ENCODE results near the genes EXD2 and SMOC1.

DNA sequence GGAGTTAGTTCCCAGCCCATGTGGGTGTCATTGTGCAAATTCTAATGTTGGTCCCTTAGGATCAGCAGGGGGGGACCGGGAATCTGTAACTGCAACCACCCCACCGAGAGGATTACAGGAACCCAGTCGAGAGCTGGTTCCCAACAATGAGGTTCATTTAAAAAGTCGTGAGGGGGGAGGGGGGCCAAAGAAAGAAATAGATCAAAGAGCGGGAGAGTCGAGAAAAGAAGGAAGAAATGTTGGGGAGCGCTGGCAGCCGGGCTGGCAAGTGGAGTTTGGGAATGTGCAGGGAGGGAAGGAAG, 1.4 kb downstream of the ZFP36L1 start:
- PRO-cap: bidirectional peak, plus-strand start at position 232 of the sequence, minus-strand start at position 116 of the sequence

DNA sequence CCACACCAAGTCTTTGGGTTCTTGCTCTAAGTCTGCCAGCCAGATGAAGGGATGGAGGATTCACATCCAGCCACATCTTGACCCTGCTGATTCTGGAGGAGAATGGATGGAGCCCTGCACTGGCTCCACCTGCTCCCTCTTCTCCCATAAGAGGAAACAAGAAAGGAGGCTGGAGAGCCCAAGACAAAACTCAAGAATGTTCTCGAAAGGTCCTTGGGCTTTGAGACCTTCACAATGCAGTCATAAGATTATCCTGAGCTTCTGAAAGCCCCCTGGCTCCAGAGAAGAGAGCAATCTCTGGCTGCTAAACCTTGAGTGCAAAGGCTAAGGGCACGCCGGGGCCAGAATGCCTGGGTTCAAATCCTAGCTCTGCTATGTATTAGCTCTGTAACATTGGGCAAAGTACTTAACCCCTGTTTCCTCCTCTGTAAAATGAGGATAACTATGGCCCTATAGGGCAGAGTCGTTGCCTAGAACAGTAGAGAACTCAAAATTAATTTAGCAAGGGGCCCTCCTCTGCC, 20.9 kb upstream of the ZFP36L1 start:
- PRO-cap: no peak

DNA sequence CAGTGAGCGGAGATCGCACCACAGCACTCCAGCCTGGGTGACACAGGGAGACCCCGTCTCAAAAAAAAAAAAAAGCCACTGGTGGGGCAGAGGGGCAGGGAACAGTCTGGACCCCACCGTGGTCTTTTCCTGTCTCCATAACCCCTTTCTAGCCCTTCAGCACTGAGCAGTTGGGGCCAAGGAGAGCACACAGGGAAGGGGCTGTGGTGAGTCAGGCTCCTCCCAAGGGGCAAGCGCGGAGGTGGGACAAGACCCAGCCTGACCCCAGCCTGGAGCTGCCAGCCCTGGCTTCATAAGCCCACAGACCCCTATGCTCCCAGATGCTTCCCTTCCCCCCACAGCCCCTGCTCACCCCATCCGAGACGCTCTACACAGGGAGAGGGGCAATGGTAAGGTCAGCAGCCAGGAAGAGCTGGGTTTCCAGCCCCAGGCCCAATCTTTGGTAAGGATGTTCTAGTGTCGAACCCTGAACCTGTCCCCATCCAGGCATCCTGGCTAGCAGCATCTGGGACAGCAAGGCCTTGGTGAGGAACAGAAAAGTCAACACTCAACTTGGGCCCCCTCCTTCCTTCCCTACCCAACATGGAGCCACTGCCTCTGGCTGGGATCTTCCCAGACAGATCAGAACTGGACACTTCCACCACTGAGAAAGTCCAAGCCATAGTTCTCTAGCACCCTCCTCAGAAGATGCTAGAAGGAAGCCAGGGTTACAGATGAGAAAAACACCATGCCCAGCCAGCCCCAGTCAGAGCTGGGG, 75.4 kb downstream of the ACTN1 start:
- PRO-cap: no peak

GRCh38 chr14:68965252-68965952, 13.7 kb downstream of the ACTN1 start:
- PRO-cap: no peak

- PRO-cap: bidirectional peak, plus-strand start at chr14:68980431, minus-strand start at chr14:68980085
These were observed 1.2 kb upstream of the ACTN1 start for GRCh38 chr14:68980178-68980830.

DNA sequence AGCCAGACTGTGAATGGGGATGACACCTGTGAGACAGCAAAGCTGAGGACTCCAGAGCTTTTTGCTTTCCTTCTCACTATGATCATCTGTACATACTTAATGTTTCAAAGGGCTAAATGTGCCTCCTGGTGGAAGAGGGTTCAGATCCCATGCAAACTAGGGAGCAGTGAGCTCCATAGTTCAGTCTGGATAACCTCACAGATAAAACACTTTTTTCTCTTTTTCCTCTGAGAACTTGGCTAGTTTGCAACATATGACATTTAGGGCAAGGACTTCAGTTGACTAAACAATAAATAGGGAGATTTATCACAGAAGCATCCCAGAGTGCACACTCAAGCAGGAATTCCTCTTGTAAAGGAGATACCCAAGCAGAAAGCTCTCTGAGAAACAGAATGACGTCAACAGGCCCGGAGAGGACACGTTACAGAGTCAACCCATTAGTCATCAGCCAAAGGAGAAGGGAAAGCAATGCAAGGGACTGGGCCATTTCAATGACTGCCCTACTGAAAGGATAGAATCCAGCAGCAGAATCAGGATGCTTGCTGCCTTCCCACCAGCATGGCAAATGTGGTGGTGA, 80.7 kb upstream of the ACTN1 start:
- PRO-cap: no peak

DNA sequence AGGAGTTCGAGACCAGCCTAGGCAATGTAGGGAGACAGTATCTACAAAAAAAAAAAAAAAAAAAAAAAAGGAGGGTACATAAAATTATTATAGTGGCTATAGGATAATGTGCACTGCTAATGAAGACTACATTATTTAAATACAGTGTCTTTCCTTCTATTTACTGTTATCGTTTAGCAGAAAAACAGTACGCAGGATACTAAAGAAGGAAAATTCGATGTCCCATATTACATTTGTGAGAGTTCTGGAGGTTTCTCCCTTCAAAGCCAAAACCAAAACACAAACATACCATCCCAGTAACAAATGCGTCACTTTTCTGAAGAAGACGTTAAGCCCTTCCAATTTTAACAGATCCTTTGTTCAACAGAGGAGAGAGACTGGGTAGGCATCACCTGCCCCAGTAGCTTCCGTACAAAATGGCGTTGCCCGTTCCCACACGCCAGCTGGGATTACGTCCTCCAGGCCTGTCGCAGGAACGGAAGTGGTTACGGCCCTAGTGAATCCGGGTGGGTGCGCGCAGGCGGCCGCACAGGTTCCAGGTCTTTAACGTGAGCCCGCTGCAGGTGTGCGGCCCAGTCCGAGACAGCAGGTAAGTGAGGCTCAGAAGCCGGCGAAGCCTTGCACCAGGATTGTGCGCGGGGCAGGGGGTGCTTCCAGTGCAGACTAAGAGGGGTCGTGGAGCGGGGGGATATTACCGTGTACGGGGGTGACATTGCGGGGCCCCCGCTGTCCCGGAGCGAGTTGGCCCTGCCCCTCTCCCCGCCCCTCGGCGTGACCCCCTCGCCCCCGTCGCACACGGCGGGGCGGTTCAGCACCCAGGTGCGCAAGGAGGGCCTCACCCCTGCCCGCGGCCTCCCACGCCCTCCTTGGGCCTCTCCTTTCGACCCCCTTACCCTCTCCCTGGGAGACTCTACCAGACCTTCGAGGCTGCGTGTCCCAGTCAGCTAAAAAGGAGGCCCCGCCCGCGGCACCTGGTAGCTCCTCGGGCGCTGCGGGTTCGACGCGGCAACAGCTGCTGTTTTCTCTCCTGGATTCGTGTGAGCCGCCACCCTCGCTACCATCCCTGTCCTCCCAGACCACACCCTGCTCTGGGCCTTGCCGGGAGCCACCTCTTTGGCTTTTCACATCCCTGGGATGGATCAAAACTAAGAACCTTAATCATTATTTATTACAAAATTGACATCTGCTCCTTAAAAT, at the start of gene EXD2:
Gene EXD2 (plus strand): TSS at position 496 of the 1,197 bp plus-strand sequence.
- PRO-cap: bidirectional peak, plus-strand start at position 572 of the sequence, minus-strand start at position 417 of the sequence; bidirectional peak, plus-strand start at position 796 of the sequence, minus-strand start at position 720 of the sequence; bidirectional peak, plus-strand start at position 1,074 of the sequence, minus-strand start at position 1,013 of the sequence

DNA sequence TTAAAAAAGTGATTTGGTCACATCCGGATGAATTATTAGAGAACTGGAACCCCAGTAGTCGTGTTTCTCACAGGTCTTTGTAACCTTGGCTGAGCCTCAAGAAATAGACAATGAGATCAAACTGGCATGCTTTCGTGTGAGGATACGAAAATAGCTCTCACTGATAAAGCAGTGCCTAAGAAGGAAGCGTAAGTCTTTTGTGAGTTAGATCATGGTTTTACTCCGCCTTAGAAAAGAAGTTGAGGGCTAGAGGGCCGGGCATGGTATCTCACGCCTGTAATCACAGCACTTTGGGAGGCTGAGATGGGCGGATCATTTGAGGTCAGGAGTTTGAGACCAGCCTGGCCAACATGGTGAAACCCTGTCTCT, 33.8 kb upstream of the GALNT16 start:
- PRO-cap: no peak

- PRO-cap: no peak
These were observed 38.5 kb upstream of the PLEKHD1 start for GRCh38 chr14:69445921-69446472.

DNA sequence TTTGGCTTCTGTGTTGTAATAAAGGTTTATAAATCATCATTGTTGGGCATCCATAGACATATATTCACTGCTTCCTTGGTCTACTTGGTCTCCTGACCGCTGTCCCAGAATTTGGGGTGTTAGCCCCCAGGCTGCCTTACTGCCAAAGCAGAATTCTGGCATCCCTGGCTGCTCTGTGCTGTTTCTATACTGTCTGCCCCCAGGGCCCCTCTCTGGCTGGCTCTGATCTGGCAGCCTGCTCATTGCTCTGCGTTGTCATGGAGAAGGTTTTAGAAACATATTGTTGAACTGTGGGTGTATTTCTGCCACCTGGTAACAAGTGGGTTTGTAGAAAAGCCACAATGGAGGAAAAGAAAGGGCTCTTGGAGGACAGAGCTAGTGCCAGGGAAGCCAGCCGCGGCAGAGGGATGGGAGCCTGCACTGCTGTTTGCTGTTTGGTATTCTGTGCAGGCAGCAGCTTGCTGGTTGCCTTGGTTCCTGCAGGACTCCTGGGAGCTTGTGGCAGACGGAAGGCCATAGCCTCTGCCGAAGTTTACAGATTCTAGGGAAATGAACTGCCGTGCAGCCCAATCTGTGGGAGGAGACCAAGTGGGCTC, 15.2 kb downstream of the CCDC177 start:
- PRO-cap: no peak

- PRO-cap: no peak
These were observed 26.0 kb downstream of the SUSD6 start for GRCh38 chr14:69637353-69637788.

DNA sequence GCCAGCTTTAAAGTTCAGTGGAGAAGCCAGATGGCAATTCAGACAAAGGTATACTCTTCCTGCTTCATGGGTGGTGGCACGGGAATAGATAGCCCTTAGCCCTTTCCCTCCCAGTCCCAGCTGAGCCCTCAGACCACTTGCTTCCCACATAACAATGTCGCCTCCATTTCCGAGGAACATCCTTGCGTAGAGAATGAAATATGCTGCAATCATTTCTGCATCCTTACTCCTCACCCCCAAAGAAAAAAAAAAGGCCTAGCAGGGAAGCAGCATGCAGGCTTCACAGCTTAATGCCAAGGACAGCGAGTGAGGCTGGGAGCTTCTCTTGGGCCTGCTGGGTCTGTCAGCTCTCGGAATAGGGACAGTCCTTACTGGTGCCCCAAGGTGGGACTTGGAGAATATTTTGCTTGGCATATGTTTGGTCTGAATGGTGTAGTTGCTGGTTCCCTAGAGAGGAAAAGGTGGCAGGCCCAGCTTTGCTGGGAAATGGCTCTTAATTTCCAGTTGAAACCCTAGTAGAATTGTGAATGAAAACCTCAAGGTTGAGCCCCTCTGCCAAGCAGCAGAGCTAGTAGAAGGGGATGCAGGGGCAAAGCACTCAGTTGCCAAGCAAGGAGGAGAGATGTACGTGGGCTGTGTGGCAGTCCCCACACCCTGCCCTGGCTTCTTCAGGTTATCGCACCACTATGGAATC, 52.6 kb upstream of the SRSF5 start:
- PRO-cap: no peak

- PRO-cap: no peak
These were observed 5.4 kb downstream of the SRSF5 start for GRCh38 chr14:69772435-69772728.

DNA sequence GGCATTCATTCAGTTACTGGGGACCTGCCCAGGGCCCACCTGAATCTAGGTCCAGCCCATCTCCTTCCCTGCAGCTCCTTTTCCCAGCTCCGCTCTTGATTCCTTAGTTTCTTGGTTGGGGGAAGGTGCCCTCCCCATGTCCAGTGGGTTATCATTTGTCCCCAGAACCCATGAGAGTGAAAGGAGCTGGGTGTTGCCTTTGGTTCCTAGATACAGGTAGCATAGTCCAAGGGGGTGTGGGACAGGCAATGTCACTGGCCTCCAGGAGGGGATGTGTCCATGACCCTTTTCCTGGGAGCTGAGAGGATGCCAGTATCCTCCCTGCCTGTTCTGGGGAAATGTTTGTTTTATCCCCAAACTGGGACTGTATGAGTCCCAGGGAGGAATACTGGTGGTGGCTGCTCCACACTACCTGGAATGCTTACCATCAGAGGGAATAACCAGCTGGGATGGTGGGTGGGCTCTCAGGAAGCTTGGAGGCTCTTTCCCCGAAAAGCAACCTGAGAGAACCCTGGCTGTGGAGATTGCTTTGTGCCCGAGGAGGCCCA, 521 bp upstream of the SLC10A1 start:
- PRO-cap: no peak

- PRO-cap: unidirectional peak, plus-strand start at chr14:69879416
These were observed at the start of gene SMOC1 for GRCh38 chr14:69878957-69879601. Gene SMOC1, plus strand, starts transcription at chr14:69879416.

GRCh38 chr14:70559011-70559763, 24.4 kb upstream of the ADAM20 start:
- PRO-cap: no peak

DNA sequence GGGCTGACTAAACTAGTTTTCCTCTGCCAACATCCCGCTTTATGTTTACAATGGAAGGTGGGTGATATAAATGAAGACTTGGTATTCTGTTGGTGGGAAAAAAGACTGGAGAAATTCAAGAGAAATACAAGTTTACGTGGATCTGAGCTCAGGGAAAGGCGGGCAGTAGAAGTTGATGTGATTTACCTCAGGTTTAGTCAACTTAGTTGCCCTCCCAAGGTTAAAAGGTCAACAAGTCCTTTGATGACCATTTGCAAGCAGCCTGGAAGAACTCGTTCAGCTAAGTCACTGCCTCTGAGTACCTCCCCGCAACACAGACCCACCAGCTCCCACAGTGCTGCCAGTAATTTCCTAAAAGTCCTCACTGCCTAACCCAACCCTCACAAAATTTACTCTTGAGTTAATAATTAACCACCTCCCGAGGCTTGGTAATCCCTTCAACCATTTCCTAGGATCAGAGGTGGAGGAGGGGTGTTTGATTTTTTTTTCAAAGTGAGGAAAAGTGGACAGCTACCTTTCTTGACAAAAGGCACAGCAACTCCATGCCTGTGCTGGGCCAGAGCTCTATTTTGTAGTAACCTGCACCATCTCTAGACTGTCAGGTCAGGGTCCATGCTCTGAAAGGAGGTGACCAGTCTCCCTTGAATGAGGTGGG, 55.8 kb downstream of the MAP3K9 start:
- PRO-cap: no peak

GRCh38 chr14:70888473-70889039, 18.7 kb upstream of the PCNX1 start:
- PRO-cap: no peak

DNA sequence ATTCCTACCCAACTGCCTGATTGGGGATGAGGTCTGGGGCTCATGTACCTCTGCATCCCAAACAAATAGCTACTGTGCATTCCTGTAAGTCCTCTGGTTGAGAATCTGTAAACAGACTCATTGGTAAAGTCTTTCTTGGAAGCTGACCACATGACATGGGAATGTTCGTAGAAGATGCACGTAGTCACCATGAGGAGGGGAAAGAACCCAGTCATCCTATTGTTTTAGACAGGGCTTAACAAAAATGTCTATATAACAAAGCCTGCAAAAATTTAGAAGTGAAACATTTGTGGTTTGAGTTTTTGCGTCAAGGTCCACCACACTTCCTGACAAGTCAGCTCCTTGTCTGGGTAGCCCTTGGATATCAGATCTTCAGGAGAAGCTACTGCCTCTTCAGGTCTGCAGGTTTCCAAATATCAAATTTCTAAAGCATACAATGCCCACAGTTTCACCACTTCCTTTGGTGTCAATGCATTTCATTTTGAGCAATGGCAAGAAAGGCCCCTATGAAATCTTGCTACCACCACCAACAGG, 177.9 kb upstream of the SIPA1L1 start:
- PRO-cap: no peak

GRCh38 chr14:71235992-71236362, 84.3 kb upstream of the SIPA1L1 start:
- PRO-cap: no peak